ENCODE results near the gene ROPN1B.

- PRO-cap: no peak
Observed at GRCh38 chr3:124552228-124552720, 178.0 kb upstream of the UMPS start.

GRCh38 chr3:124586794-124587795 lies 143.2 kb upstream of the UMPS start:
- PRO-cap: no peak

GRCh38 chr3:124597860-124598299 lies 132.4 kb upstream of the UMPS start:
- PRO-cap: no peak

GRCh38 chr3:124730633-124731550 lies 640 bp downstream of the UMPS start:
- PRO-cap: no peak

DNA sequence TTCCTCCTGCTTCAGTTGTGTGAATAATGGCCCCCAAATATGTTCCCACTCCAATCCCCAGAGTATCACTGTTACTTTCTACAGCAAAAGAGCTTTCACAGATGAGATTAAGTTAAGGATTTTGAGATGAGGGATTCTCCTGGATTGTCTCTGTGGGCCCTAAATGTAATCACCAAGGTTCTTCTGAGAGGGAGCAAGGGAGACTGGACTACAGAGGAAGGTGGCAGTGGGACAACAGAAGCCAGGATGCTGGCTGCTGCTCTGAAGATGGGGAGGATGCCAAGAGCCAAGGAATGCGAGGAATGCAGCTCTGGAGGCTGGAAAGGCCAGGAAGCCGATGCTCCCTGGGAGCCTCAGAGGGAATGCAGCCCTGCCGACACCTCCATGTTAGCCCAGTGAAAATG lies 43.9 kb downstream of the UMPS start:
- PRO-cap: no peak

DNA sequence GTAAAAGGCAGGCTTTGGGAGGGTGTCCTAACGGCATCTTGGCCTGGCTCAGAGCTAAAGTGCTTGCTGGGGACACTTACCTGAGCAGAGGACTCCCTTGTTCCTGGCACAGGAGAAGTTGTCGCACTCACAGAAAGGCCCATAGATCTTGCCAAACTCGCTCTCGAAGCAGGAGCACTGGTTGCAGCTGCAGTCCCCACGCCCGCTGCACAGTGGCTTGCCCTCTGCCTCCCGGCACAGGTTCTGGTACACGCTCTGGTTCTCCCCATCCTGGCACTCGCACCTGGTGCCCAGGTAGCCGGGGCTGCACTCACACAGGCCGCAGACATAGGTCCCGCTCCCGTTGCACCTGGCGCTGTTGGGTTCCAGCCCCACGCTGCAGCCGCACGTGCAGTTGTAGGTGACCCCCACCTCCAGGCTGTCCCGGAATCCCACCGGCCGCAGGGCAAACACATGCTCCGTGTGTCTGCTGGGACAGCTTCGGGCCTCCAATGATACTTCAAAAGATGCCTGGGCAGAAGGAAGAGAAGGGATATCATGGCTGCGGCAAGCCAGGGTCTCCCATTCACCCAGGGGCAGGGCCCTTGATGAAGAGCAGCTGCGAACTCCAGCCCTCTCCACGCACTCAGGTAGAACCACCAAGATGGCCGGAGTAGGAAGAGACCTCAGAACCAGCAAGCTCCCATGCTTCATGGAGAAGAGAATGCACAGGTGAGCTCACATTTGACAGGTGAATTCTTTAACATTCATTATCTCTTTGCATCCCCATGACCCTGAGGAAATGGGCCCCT lies 66.3 kb downstream of the UMPS start:
- PRO-cap: no peak

- PRO-cap: no peak
Observed at GRCh38 chr3:124821194-124821803, 65.9 kb downstream of the ITGB5 start.

- PRO-cap: unidirectional peak, minus-strand start at chr3:124829627
Observed at GRCh38 chr3:124829362-124830177, 57.6 kb downstream of the ITGB5 start.

GRCh38 chr3:124885962-124887085 lies 841 bp downstream of the ITGB5 start:
- PRO-cap: bidirectional peak, plus-strand start at chr3:124886438, minus-strand start at chr3:124886205; bidirectional peak, plus-strand start at chr3:124886739, minus-strand start at chr3:124886581

- PRO-cap: no peak
Observed at GRCh38 chr3:125052144-125053175, 3.3 kb downstream of the HEG1 start.

DNA sequence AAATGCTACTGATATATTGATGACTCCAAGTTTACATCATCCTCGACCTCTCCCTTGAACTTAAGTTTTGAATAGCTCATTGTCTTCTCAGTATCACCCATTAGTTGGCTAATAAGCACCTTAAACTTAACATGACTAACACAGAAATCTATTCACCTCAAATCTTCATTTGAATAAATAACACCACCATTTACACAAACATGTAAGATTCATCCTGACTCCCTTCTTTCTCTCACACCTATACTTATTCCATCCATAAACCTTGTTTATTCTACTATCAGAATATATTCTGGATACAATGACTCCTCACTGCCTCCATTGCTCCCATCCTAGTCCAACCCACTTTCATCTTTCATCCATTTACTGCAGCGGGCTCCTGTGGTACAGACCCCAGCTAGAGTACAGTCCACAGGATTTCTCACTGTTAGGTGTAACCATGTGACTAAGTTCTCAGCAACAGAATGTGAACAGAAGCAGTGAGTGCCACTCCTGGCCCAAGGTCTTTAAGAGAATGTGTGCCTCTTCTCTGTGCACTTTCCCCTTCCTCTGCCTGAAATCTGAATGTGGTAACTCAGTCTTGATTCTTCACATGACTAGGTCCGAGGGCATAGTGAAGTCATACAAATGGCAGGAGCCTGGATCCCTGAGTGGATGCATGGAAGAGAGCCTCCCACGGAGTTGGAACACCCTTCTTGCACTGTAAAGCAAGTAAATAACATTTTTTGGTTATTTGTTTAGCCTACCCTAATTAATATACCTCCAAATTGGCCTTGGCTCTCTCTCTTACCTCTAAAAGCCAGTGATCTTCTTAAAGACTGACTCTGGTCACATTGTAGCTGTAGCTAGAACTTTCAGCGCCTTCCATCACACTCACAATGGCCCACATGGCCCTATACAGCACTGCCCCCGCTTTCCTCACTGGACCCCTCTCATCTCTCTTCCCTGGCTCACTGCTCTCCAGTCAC lies 39.6 kb upstream of the HEG1 start:
- PRO-cap: no peak

- PRO-cap: no peak
Observed at GRCh38 chr3:125362927-125363636, 12.0 kb downstream of the ZNF148 start.

GRCh38 chr3:125366577-125367249 lies 8.4 kb downstream of the ZNF148 start:
- PRO-cap: no peak

DNA sequence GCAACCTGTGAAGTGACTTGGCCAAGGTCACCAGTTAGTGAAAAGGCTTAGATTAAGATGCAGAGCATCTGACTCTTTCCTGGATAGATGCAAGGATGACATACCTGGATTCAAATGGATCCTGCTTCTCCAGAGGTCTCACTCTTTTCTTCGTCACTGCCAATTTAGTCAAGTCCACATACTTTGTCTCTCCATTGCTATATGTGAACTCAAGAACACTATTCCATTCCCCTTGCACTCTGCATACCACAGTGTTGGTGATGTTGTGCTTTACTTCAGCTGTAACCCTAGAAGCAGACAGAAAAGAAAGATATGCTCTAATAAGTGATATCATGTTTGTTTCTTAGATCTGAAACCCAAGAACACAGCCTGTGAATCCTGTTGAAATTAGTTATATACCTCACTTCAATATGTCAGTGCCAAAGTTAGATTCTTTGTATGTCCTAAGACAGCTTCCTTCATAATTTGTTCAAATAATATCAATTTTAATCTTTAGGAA lies 18.4 kb upstream of the SNX4 start:
- PRO-cap: no peak

DNA sequence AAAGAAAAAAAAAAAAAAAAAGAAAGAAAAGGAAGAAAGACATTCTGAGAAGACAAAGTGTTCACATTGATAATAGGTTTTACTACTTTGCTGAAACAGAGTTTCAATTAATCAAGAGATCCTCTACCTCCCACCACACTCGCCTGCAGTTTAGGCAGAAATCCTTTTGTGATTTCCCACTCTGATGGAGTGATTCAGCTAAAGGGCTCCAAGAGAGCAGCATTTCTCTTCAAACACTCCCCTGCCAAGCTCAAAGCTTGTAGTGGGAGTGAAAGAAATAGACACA lies 7.4 kb upstream of the OSBPL11 start:
- PRO-cap: no peak

DNA sequence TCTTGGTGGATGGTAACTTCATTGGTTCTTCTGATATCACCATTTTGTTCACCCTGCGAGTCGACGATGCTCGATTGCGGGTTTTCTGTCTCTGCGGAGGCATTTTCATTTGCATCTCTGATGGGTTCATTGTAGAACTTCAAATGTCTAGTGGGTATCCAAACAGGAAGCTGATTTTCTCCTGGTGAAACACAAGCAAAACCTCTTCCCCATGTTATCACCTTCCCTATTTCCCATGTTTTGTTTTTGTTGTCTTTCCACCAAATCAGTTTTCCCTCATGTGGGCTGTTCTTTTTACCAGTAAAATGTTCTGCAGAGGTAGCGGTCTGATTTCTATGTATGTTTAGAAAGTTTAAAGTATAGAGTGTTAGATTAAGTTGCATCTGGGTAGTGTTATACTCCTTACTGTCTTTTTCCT lies 168.3 kb upstream of the ROPN1B start:
- PRO-cap: no peak

- PRO-cap: no peak
Observed at GRCh38 chr3:125835935-125836670, 132.9 kb upstream of the ROPN1B start.

- PRO-cap: no peak
Observed at GRCh38 chr3:125968915-125969349, at the start of gene ROPN1B. ROPN1B (plus strand) TSS chr3:125969178.

- PRO-cap: no peak
Observed at GRCh38 chr3:125975225-125975702, 6.3 kb downstream of the ROPN1B start.

DNA sequence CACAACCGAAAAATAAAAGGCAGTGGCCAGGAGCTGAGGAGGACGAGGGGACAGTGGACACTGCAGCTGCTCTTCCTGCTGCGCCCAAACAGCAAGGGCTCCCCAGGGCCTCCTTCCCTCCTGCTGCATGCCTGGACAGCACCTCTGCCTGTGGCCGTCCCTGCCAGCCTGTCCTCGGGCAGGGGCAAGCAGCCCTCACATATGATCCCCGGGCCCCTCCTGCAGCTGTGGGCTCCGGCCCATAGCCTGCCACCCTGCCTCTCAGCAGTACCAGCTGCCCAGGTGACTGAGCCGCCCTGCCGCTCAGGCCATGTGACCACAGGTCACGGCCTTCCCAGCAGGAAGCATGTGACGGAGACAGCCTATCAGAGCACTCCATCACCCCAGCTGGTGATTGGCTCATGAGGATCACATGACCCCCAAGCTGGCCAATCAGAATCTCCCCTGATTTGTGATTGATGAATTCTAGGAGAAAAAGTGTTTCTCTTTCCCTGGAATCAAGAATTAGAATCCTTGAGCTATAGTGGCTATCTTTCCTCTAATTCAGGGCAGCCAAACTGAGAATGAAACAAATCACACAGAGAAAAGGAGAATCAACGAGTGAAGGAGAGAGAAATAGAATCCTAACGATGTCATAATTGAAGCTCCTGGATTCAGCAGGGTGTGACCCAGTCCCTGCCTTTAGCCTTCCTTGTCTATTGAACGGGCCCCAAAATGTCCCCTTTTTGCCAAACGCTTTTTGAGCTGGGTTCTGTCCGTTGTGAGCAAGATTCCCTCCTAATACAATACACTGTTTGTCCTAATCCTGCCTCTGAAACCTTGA lies 23.8 kb downstream of the ALDH1L1 start:
- PRO-cap: no peak